Islet of Langerhans (tissue), 1 donor: Measurements from ENCODE around the genes UCN3 and TASOR2.

DNA sequence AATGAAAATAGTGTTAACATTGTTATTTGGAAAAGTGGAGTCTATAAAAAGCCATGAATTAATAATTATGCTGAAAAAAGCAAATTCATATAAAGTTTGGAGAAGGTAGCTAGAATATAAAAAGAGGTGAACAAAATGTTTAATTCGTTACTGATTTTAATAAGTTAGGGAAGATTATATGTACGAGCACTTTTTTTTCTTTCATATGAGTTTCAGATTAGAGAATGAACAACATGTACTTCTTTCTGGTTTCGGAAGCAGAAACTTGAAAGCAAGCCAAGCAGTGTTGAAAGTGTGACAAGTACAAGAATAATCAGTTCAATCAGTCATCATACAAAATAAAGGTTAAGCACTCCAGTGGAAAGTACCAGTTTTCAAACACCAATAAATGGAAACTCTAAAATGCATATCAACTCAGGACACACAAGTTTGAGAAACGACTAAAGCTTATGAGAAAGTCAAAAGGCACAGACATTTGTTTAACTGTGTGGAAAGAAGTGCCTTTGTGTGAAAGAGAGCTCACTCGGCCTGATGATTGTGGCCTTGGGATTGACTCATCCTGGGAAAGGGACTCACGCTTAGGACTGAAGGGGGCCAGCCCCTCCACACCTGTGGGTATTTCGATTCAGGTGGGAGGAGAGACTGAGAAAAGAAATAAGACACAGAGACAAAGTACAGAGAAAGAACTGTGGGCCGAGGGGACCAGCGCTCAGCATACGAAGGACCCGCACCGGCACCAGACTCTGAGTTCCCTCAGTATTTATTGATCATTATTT lies 60.7 kb upstream of the AKR1C1 start:
- RRBS = no CpG with 5 or more reads among the region's 12 CpGs

DNA sequence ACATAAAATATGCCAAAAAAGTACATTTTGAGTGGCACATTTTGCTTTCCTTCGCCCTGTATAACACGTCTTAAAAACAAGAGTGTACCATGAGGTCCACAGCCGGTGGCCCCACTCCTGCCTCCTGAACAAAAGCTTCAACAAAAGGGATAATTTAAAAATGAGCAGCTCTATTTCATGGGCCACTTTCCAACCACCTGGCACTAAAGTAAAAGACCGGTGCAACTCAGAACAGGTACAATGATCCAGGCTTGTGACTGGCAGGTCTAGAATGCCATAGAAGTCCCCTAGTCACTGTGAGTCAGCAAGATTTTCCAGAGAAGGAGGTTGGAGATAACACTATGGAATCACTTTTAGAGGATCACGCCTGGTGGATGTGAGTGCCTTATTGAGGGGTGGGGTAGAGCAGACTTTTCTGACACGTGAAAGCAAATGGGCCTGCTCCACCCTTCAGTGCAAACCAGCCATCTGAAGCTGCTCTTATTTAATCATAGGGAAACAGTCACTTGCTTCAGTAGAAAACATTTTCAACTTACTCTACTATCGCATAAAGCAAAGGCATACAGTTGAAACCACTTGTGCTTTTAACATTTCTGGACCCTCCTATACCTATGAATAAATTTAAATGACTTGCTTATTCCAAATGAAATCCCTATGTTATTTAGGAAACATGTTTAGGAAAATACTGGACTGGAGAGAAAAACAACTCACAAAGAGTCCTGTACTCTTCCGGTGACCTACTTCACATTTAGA lies 21.6 kb upstream of the AKR1C1 start:
- RRBS = no CpG with 5 or more reads among the region's 8 CpGs

DNA sequence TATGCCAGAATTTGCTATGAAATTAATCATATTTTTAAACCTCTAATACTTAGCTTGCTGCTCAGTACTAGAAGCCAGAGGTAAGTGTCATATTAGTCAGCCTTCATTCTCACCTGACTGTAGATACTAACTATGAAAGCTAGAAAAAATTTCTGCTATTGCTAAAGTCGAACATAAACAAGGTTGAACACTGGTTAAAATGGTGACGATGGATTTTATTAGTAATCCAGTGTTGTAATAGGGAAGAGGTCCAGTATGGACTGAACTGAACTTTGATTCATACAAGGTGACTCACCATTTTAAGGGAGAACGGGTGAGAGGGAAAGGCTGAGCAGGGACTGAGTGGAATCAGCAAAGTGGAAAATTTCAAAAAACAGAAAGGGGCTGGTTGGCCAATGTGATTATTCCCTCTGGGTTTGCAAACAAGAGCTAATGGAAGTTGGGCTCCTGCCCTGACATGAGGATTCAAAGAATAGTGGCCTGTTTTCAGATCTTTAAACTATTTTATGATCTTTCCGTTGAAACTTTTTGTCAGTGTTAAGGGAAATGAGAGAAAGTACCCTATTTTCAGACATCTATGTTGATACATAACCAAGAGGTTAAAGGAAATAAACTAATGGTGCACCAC lies 15.5 kb upstream of the AKR1C1 start:
- RRBS = no CpG with 5 or more reads among the region's 4 CpGs

GRCh38 chr10:5014923-5015515 lies 11.4 kb upstream of the AKR1C2 start:
- RRBS = no CpG with 5 or more reads among the region's 1 CpG

DNA sequence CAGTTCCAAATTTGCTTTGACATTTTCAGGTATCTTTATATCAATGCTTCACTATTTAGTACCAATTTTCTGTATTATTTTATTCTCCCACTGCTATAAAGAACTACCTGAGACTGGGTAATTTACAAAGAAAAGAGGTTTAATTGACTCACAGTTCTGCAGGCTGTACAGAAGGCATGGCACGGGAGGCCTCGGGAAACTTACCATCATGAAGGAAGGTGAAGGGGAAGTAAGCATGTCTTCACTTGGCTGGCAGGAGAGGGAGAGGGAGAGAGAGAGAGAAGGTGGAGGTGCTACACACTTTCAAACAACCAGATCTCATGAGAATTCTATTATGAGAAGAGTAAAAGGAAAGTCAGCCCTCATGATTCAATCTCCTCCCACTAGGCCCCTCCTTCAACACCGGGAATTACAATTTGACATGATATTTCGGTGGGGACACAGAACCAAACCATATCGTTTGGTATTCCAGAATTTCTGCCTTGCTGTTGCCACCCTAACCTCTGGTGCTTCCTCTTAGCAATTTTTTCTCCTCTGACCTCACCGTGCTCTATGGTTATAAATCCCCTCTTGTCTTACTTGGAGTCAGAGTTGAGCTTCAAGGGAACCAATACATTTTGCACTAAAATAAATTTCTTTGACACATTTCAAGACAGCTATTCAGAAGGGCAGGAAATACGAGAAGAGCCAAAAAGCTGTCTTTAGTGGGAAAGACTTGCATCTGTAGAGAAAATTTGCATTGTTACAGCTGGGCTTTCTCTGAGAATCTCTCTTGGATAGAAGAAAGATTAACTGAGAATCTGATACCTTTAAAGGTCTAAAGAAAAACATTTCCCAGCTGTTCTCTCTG lies 14.3 kb upstream of the AKR1C2 start:
- RRBS = no CpG with 5 or more reads among the region's 7 CpGs

GRCh38 chr10:5199114-5199917 lies 2.7 kb downstream of the AKR1C4 start:
- RRBS = no CpG with 5 or more reads among the region's 17 CpGs

DNA sequence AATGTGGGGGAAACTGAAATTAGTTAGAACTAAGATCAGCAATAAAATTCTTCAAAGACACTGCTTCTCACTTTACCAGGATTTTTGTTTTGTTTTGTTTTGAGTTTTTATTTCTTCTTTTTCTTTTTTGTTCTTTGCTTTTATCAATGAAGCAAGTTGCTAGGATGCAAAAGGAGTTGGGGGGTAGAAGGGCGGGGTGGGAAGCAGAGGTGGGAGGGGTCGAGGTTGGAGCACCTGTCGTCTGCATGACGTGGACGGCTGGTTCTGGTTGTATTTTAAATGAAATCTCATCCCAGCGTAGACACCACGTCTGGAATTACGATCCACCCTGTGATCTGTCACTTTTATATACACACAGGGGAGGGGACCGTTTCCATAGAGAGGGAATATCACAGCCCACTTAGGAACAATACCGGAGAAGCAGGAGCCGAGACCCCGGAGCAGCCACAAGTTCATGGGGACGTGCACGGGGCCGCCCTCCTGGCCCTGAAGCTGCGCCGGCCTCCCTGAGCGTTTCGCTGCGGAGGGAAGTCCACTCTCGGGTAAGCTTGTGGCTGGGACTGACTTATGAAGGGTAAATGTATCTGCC lies at the start of gene UCN3:
Gene UCN3 (plus strand): TSS at position 278 of the 589 bp plus-strand sequence.
- RRBS = 13% methylated on average over 6 of the region's 21 CpGs

GRCh38 chr10:5448220-5448697 lies 35.9 kb downstream of the NET1 start:
- RRBS = no CpG with 5 or more reads among the region's 2 CpGs

GRCh38 chr10:5452120-5452661 lies 39.8 kb downstream of the NET1 start:
- RRBS = no CpG with 5 or more reads among the region's 4 CpGs

DNA sequence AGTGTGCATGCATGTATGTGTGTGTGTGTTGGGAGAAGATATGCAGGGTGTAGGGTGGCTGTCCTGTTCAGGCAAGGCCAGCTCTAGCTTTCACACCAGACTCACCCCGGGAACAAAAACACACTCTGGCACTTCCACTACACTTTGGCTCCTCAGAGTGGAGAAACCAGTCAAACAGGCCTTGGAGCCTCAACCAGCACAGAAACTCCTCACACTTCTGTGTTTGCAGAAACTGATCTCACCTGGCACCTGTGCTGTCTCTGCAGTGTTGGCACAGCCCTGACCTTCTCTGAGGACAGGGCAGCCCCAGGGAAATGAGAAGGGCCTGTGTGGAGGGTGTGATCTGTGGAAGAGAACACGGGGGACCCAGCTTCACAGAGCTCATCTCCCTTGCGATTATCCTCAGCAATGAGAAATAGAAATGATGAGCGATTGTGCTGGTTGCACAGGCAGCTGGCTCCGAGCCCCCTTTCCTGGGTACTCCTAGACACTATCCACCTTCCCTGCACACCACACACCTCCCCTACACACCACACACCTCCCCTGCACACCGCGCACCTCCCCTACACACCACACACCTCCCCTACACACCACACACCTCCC lies 4.2 kb upstream of the CALML5 start:
- RRBS = no CpG with 5 or more reads among the region's 7 CpGs

- RRBS = no CpG with 5 or more reads among the region's 11 CpGs
These were observed 54.6 kb downstream of the ASB13 start for GRCh38 chr10:5611834-5612198.

DNA sequence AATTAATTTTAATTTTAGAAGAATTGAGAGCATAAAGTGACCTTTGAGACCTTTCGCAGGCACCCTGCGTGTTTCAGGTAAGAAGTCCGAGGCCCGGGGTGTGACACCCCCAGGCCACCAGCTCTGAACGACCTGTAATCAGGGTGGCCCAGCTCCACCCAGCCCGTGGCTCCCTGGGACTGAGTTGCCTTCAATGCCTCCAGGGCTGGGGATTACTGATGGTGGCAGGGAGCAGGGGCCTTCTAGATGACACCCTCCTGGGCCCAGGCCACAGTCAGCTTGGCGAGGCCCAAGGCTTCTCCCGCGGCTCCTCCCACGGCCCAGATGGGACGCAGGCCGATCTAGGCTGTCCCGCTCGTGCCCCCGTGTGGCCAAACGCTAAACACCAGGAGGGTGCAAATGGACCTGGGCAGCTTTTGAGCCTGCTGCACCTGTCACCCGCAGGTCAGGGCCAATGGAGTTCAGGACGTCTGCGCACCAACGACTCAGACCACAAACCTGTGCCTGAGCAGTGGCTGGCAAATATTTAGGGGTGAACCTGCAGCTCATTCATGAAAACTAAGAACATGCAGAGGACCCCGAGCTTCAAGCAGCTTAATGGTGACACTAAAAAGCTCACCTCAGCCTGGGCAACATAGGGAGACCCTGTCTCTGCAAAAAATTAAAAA lies 43.3 kb downstream of the ASB13 start:
- RRBS = no CpG with 5 or more reads among the region's 21 CpGs

DNA sequence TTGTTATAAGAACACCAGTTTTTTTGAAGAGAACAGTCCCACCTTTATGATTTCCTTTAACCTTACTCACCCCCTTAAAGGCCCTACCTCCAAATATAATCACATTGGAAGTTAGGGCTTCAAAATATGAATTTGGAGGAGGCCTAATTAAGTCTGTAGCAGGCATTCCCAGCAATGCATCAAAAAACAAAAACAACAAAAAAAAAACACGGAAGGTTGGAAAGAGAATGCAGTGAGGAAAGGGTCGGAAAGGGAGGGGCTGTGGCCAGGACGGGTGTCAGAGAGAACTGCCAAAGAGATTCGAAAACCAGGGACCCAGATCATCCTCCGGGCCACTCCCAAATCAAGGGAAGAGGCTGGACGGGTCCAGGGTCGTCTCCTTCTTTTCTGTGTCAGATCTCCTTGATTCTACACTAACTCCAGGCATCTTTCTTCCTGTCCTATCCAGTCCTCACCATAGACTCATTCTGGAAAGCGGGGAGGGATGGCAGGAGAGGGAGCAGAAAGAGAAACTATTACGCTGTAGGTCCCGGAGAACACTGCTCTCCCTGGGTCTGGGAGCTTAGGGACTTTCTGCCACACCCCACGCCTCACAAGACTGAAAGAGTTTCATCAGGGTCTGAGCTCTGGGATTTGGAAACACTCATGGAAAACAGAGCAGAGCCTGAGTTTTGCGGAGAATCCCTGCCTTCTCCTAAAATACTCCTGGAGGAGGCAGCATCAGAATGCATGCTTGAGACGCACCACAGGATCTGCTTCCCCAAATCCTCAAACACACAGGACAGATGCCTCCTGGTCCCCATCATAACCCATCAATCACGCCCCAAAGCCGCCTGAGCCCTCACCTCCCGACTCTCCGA lies 38.2 kb downstream of the ASB13 start:
- RRBS = no CpG with 5 or more reads among the region's 17 CpGs

DNA sequence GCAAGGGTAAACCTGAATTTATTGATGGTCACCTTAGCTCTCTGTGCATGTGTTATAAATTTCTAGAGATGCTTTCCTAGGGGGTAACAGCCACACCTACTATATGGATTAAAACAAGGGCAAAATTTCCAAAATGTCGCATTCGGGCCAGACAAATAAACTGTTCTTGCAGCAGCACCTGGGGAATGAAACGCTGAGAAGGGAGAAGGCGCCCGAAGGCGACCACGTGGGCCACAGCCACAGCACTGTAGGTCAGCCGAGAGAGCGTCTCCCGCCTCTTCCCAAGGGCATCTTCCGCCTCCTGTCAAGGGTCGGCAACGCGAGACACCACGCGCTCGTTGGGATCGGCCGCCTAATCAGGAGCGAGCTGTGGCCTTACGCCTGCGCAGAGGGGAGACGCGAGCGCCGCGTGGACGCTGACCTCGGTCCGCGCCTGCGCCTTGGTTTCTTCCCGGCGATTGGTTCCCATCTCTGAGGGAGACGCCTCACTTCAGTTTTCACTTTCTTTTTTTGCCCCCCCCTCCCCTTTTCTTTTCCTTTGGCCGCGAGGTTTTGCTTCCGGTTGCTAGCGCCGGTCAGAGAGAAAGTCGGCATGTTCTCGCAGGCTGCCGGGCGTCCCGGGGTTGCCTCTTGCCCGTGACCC lies at the start of gene TASOR2:
Gene TASOR2 (plus strand): TSS at position 555 of the 643 bp plus-strand sequence.
- RRBS = 4% methylated on average over 11 of the region's 46 CpGs

DNA sequence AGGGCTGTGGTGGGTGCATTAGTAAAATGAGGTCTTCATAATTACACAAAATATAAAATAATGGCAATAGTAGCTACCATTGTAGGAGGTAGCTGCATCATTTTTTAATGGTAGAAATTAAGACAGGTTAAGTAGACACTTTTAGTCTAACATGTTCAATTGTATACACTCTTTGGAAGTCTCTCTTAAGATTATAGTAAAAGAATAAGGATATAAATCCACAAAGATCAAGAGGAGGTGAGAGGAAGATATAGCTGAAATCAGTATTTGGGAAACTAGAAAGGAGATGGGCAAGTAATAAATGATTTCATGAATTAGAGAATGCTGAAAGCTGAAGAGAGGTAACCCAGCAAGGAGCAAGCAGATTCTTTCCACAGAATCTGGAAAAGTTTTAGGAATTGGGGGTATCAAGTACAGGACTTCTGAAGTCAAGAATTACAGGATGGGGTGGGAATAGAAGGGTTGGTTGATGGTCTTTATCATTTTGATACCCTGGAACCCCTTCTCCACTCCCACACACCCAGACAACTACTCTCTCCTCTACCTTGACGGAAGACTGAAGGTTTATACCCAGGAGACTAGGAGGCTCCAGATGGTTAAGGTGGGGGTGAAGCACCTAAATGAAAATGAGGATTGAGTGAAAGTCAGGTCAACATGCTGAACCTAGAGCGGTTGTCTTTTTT lies 11.0 kb downstream of the TASOR2 start:
- RRBS = no CpG with 5 or more reads among the region's 2 CpGs

DNA sequence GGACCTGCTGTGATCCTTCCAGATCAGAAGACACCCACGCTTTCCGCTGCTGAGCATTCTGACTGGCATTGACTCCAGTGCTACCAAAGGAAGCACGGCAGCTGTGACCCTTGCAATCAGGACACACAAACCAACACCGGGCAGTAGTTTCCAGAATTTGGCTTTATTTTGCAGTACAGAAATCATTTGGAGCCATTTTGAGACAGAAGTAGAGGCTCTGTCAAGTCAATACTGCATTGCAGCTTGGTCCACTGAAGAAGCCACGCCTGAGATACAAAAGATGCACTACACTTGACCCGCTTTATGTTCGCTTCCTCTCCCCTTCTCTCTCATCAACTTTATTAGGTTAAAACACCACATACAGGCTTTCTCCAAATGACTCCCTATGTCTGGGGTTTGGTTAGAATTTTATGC lies 48.1 kb downstream of the GDI2 start:
- RRBS = no CpG with 5 or more reads among the region's 7 CpGs

DNA sequence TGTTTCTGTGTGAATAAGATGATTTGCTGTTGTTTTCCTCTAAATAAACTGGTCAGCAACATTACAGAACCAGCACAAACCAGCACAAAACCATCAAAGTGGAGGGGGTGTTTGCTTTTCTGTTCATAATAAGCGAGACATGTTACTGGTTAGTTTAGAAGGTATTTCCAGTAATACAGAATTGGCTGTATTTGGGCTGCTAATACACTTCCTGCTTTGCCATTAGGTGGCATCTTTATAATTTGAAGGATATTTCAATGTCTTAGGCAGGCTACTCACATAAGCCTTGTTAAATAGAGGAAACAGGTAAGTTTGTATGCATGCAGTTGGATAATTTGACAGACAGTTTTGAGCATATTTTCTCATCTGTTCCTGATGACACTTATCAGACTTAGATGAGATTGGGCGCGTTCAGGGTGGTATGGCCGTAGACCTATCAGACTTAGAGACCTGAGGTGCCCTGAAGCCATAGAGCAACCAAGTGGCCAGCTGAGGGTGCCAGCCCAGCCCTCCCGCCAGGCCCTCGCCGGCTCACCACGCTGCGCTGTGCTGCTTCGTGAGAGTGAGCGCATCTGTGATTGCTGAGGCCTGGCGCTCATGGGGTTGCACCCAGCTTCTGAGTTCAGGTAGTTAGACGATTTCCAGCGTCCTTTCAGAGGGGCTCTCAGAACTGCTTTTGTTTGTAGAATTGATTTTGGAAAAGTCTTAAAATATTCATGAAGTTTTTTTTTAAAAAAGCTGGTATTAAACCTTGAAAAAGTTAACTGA lies 10.1 kb downstream of the FBH1 start:
- RRBS = no CpG with 5 or more reads among the region's 14 CpGs

GRCh38 chr10:5937031-5937648 lies 40.2 kb downstream of the IL15RA start:
- RRBS = 97% methylated on average over 6 of the region's 21 CpGs

GRCh38 chr10:5983811-5984258 lies 6.5 kb upstream of the IL15RA start:
- RRBS = no CpG with 5 or more reads among the region's 9 CpGs